Helper T cell (primary cell): ENCODE data around the genes UCHL3, CLN5 and OBI1.

DNA sequence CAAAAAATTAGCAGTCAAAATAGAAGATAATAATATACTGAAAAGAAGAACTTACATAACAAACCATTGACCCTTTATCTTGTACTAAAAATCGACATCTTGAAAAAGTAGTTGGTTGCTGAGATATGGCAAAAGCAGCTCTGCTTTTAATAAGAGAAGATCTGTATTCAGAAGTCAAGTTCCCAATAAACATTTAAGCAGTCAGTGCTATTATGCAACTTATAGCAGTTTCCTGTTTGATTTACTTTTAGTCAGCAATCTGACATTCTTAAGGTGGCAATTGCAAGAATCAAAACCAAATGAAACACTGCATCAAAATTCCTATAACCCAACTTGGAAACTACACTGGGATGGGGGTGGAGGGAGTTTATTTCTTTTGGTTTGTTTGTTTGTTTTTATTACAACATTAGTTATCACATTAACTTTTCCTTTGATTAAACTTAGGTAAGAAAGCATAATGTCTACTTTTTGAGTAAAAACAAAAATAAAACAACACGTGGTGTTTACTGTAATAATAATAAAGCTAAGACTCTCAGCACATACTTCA lies 165.5 kb downstream of the TBC1D4 start:
- PRO-cap, 2 experiments: no peak in any of the 2 experiments

DNA sequence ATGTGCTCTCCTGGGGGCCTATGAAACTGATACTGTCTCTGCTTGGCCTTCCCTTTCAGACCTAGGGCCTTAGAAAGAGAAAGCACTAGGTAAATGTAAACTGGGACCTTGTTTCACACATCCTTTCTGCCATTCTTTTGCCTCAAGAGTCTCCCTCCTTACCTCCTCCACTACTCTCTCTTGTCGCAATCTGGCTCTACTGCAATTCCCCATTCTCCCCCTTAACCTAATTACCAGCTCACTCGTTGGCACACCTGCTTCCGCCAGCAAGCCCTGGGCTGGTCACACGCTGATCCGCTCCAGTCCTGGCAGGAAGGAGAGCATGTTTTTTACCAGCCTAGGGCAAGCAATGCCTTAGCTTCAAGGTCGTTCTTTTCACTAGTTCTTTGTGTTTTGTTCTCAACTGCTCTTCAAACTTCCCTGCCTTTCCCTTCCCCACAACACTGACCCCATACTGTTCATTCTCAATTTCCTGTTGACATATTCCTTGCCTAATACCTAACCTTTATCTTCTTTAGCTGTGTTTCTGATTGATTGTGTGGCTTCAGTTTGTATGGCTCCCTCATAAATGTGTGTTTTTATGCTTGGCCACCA lies 23.0 kb downstream of the TBC1D4 start:
- PRO-cap, 2 experiments: no peak in any of the 2 experiments

DNA sequence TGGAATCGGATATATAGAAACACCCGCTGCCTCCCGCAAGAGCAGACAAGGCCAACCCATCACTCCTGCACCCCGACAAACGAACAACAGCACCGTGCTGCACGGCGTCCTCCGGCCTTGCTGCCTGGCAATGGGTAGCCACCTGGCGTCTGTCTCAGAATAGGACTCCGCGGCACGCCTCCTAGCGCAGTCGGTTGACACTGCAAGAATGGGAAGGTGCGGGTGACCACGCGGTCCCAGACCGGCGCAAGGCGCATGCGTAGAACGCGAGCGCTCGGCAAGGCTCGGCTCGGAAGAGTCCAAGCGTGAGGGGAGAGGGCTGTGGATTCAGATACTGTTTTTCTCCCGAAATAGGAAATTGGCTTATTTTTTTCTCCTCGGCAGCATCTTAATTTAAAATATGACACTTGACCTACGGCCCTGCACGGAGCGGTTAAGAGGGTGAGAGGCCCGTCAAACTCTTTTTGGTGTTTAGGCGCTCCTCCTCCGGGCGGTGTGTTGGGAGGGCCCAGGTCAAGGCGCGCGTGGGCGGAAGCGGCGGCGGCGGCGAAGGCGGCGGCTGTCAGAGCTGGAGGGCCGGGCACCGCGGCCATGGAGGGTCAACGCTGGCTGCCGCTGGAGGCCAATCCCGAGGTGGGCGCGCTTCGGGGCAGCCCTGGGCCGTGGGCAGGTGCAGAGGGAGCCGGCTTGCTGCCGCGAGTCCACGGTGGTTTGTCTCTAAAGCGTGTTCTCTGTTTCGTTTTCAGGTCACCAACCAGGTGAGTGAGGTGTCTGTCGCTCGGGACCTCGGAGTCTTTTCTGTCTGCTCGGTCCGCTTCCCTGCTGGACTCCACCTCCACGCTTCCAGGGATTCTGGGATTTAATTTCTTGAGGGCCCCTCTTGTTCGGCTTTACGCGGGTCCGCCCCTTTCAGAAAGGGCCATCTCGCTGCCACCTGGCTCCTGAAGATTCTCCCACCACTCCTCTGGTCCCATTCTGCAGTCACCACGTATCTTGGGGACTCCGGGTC lies at the start of gene UCHL3:
TSS of gene UCHL3 (plus strand) at position 562 of the 1,009 bp plus-strand sequence.
- PRO-cap, 2 experiments: peak in 2 of 2 experiments; most common plus-strand start position 562 of the sequence (in 2); most common minus-strand start position 719 of the sequence (in 2)

DNA sequence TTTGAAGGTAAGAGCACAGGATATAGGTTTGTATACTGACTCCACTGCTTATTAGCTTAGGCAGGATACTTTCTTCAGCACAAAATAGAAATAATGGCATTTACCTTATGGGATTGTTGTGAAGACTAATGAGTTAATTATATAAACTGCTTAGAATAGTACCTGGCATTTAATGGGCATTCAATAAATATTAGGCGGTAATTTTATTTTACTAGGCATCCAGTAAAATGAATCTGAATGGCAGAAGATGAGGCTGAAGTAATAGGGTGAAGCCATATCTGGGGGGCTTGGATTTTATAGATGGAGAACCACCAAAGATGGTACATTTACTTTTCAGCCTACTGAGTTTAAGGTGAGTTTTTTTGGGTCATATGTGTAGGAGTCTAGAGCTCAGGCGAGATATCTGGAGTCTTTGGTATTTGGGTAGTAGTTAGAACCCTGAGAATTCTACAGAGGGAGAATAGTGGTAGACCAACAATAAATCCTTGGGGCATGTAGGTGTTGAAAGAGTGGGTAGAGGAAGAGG lies 25.0 kb downstream of the UCHL3 start:
- PRO-cap, 2 experiments: no peak in any of the 2 experiments

DNA sequence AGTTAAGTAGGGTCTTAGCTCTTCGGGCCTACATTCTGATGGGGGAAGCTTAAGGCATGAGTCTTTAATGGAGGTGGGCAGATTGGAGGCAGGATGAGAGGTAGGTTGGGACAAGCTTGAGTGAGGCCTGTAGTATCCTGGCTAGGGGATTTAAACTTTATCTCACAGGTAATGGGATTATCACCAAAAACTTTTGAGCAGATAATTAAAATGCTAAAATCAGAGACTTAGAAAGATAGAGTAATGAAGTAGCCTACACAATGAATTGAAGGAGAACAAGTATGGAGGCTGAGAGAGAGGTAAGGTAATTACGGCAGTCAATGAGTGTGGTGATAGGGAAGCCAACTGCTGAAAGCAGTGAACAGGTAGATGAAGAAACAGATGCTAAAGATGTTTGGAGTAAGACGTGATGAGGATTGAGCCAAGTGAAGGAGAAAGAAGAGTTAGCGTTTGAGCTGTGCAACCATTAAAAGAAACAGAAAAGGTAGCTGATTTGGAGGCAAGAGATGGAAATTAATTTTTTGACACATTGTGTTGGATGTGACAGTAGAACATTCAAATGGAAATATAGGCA lies 137.1 kb downstream of the LMO7 start:
- PRO-cap, 2 experiments: no peak in any of the 2 experiments

DNA sequence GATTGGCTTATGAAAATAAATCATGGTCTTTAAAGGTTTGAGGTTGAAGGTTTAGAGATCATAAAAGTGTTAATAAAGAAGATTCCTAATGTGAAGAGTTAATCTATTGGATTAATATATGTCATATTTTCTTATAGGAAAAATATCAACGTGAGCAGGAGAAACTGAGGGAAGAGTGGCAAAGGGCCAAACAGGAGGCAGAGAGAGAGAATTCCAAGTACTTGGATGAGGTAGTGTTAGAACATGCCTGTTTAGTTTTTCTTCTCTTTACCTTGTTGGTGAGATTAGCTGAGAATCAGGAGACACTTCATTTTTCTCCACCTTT lies 204.8 kb downstream of the LMO7 start:
- PRO-cap, 2 experiments: no peak in any of the 2 experiments

DNA sequence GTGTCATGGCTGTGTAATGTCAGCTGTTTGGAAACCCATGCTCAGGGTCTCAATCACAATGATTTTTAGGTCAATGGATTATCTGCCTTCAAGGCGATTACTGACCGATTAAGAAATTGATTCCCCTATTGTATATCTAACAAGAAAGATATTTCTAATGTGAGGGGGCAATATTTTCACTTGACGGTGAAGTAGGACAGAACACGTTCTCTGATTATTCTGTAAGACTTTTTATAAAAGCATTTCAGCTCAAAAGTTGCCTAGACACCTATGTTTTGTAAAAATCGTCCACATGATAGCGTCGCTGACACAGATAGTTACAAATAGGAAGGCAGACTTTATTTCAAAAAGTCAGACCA lies 20.6 kb downstream of the KCTD12 start:
- PRO-cap, 2 experiments: no peak in any of the 2 experiments

DNA sequence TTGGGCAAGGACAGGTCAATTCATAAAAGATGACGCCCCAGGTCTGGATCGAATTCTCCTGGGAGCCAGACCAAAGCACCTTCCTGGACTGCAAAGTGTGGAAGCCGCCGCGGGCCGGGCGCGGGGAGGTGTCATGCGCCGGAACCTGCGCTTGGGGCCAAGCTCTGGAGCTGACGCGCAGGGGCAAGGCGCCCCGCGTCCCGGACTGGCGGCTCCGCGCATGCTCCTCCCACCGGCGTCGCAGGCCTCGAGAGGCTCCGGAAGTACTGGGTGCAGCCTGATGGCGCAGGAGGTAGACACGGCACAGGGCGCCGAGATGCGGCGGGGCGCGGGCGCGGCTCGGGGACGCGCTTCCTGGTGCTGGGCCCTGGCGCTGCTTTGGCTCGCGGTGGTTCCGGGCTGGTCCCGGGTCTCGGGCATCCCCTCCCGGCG lies at the start of gene CLN5:
TSS of gene CLN5 (plus strand) at position 263 of the 432 bp plus-strand sequence.
- PRO-cap, 2 experiments: peak in 2 of 2 experiments; most common plus-strand start position 304 of the sequence (in 2); most common minus-strand start position 135 of the sequence (in 2)

GRCh38 chr13:77097759-77098810 lies 71.1 kb upstream of the FBXL3 start:
- PRO-cap, 2 experiments: no peak in any of the 2 experiments

DNA sequence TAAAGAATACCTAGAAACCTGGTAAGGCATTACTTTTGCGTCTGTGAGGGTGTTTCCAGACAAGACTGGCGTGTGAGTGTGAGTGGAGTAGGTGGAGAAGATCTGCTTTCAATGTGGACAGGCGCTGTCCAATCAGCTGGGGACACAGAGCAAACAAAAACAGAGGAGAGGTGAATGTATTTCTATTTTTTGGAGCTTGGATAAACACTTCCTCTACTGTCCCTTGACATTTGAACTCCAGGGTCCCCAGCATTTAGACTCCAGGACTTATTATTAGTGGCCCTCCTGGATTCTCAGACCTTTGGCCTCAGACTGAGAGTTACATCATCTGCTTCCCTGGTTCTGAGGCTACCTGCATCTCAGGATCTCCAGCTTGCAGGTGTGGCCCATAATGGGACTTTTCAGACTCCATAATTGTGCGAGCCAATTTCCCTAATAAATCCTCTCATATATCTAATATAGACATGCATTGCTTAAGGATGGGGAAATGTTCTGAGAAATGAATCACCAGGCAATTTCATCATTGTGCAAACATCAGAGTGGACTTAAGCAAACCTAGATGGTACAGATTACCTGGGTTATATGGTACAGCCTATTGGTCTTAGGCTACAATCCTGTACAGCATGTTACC lies 116.3 kb upstream of the FBXL3 start:
- PRO-cap, 2 experiments: no peak in any of the 2 experiments

- PRO-cap, 2 experiments: no peak in any of the 2 experiments
Measured at GRCh38 chr13:77250940-77251605, 75.8 kb downstream of the MYCBP2 start.

- PRO-cap, 2 experiments: no peak in any of the 2 experiments
Measured at GRCh38 chr13:77853676-77853889, 65.0 kb downstream of the EDNRB start.

GRCh38 chr13:78602732-78603294 lies 539 bp downstream of the POU4F1 start:
- PRO-cap, 2 experiments: no peak in any of the 2 experiments

GRCh38 chr13:78609032-78609981 lies 6.0 kb upstream of the POU4F1 start:
- PRO-cap, 2 experiments: no peak in any of the 2 experiments

- PRO-cap, 2 experiments: peak in 2 of 2 experiments; most common minus-strand start chr13:78659135 (in 2)
Measured at GRCh38 chr13:78658970-78659728, at the start of gene OBI1. Gene OBI1, minus strand, starts transcription at chr13:78659155.

- PRO-cap, 2 experiments: no peak in any of the 2 experiments
Measured at GRCh38 chr13:79482198-79482773, 1.3 kb downstream of the NDFIP2 start.

DNA sequence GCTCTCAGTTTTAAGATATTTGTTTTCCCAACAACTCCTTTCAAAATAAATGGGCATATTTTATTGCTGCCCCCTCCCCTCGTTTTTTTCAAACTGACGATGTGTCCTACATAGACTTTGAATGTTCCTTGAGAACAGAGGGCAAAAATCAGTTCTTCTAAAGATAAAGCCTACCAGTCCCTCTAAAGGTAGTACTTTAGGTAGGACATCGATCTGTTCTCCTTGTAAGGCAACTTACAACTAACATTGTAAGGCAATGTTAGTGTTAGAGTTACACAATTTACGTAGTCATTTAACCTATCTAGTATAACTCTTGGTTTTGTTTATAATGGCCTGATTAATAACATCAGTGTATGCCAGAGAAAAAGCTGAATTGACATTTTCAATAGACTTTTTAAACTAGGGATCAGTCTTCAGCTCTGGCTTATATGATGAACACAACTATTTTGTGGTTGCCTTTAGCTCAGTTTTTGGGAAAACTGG lies 2.1 kb downstream of the NDFIP2 start:
- PRO-cap, 2 experiments: no peak in any of the 2 experiments

GRCh38 chr13:79637134-79637752 lies 156.3 kb downstream of the NDFIP2 start:
- PRO-cap, 2 experiments: no peak in any of the 2 experiments

DNA sequence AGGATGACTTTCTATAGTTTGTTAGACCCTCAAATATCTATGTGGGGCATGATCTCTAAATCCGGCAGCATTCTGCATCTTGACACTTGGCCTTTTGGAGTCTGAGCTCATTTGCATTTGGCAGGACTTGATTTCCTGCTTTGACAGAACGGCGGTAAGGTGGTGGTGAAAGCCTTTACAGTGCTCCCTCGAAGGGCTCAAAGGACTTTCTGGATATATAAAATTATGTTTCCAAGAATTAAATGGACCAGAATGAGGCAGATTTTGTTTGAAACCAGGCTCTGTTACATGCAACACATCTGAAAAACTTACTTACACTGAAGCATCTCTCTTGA lies 207.3 kb downstream of the SPRY2 start:
- PRO-cap, 2 experiments: no peak in any of the 2 experiments

DNA sequence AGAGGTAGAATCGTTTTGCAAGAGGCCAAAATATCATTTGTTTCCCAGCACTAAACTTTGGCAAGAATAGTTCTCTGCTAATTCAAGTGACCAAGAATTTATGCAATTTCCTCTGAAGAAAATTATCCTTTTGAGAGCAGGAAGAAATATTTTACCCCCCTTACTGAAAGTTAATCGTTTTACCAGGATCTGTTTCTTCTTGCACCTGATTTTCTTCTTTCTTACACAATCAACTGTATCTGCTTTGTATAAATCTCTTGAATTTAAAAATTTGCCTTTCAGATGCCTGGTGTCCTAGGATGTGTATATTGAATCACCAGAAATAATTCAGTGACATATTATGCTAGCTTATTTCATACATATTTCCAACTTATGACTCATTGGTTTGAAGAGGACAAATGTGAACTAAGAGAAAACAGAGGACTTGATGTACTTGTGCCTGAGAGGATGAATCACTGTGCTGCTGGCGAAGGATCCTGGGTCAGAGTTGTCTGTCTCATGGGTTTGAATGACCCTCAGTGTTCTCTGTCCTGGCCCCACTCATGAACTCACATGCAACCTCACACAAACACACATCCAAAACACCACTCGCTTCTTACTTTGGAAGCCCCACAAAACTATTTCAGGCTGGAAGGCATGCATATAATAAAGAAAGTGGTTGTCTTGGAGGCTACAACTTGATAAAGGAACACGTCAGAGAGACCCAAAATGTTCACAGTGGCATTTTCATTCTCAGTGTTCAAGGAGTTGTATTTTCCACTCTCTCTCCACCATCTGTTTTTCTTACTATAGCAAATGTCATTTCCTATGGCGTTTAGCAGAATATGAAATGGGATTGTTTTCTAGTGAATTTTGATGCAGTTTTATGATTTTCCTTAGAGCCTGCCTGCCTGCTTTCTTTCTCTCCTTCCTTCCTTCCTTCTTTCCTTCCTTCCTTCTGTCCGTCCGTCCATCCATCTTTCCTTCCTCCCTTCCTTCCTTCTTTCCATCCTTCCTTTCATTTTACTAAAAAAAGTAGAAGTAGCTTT lies 129.0 kb upstream of the SPRY2 start:
- PRO-cap, 2 experiments: no peak in any of the 2 experiments